Right cardiac atrium (tissue), 1 donor: ENCODE results near the genes OR4A47, TRIM49B, OR4A5, TRIM48, OR4C16, OR4C6 and OR5F1.

DNA sequence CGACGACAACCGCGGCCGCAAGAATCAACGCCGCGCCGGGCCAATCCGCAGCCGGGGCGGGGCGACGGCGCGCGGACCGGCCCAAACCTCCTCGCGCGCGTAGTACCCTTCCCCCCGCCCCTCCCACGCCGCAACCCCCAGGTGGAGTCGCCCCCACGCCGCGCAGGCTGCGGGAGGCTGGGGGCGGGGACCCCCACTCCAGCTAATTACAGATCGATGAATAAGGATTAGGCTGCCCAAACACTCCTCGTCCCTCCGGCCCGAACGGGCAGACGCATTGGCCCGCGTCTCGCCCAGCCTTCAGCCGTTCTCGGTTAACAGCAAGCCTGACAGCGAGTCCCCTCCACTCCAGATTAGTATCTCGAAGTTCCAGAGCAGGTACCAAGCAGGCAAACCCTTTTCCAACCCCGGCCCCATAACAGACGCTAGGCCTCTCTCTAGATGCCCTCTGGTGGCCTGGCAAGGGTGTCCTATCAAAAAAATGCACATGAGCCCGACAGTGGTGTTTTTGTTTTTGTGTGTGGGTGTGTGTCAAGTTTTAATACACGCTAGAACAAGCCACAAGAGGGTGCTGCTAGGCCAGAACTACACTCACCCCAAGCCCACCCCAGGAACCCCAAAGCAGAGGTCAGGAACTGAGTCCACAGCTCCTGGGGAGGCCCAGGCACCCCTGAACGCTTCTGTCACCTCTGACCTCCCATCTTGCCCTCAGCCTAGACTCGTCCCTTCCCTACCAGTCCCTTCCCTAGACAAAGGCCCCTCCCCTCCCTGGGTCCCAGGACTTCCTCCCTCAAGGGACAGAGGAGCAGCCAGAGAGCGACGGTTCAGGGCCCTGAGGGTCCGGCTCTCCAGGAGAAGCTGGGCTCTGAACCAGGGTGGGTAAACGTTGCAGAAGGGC lies 592 bp upstream of the ARFGAP2 start:
- PRO-cap, result bidirectional peak, plus-strand start at position 48 of the sequence, minus-strand start outside the sequence; bidirectional peak, plus-strand start at position 303 of the sequence, minus-strand start at position 216 of the sequence; bidirectional peak, plus-strand start at position 812 of the sequence, minus-strand start at position 417 of the sequence

DNA sequence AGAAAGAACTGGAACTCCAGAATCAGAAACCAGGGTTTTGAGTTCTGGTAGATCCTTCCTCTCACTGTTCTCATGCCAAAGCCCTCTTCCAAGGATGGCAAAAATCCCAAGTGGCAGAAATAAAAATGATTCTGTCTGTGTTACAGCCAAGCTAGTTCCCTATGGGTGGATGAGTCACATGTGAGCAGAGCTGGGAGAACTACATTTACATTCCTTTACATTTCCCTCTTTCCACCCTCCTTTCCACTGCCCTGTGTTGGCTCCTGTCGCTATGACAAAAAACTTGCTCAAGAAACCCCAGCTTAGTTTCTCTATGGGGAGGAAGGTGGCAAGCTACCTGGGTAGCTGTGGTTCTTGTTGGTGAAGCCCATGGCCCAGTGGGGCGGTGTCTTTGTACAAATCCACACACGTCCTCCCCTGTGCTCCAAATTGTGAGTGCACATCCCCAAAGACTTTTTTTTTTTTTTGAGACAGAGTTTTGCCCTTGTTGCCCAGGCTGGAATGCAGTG lies 10.1 kb upstream of the DDB2 start:
- PRO-cap, result no peak

GRCh38 chr11:47341567-47342163 lies 10.8 kb downstream of the MYBPC3 start:
- PRO-cap, result no peak

DNA sequence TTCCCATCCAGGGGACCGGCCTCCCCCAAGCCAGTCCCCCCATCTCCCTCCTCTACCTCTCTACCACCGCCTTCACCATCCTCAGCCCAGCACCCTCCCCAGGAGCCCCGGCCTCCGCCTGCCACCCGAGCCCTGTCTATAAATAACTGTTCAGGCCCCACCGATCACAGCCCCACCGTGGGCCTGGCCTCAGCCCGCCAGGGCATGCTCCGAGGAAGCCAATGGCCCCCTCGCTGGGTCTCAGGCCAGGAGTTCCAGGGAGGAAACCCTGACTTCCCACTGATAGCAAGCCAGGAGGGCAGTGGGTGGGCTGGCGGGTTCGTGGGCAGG lies 458 bp downstream of the SPI1 start:
- PRO-cap, result no peak

DNA sequence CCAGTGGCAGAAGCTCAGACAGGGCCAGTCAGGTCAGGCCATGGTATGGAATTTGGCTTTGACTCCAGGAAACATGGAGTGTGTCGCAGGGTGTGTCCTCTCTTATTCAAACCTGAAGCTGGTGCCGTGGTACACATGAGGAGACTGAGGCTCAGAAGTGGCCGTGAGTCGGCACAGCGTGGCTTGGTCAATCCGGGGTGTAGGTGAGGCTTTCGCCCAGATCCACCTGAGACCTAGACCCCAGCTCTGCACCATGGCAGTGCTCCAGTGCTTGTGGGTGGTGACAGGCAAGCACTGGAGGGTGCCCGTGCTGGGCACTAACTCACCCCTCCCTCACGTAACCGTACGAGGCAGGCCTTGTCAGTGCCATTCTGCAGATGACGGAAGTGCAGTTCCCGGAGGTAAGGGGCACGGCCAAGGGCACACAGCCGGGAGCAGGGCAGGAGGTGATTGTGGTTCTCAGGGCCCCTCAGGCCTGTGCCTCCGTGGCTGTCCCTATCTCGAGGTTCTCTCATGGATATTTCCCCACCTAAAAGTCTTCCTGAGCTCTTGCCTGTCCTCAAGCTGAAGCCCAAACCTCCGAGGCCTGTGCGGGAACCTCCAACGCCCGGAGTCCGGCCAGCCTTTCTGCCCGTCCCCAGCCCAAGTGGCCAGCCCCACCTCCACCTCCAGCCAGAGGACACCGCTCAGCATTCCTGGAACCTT lies 10.7 kb upstream of the SPI1 start:
- PRO-cap, result no peak

- PRO-cap, result no peak
Measured at GRCh38 chr11:47449434-47449949, 556 bp upstream of the RAPSN start.

DNA sequence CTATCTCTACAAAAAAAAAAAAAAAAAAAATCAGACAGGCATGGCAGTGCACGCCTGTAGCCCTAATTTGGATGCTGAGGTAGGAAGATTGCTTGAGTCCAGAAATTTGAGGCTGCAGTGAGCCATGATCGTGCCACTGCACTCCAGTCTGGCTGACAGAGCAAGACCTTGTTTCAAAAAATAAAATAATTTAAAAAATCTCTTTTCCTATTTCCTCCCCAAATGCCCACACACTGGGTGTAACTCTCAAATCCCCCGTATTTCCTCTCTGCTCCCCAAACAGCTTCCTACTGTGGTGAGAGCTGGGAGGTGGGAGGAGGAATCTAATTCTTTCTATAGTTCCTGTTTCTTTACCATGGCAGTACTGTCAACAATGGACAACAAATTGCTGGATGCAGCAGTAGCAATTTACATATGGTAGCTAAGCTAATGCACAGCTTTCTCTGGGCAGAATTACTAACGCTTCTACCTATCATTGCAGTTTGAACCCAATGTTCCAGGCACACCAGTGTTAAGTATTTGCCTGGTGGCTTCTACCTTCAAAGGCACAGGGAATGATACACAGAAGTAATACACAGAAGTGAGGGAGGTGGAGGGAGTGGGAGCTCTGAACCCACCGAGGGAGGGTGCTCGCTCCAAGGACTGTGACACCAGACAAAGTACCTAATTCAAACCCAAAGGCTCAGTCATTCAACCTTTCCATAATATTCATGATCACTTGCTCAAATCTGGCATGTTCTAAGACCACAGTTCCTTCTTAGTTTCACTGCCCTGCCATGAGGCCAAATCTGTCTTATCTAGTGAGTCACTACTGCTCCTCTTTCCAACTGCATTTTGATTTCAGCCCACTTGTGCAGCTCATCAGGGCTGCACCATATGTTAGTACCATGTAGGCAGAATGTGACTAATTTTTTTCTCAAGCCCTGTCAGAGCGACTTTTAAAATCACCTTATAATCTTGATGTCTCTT lies 38.0 kb downstream of the CELF1 start:
- PRO-cap, result no peak

DNA sequence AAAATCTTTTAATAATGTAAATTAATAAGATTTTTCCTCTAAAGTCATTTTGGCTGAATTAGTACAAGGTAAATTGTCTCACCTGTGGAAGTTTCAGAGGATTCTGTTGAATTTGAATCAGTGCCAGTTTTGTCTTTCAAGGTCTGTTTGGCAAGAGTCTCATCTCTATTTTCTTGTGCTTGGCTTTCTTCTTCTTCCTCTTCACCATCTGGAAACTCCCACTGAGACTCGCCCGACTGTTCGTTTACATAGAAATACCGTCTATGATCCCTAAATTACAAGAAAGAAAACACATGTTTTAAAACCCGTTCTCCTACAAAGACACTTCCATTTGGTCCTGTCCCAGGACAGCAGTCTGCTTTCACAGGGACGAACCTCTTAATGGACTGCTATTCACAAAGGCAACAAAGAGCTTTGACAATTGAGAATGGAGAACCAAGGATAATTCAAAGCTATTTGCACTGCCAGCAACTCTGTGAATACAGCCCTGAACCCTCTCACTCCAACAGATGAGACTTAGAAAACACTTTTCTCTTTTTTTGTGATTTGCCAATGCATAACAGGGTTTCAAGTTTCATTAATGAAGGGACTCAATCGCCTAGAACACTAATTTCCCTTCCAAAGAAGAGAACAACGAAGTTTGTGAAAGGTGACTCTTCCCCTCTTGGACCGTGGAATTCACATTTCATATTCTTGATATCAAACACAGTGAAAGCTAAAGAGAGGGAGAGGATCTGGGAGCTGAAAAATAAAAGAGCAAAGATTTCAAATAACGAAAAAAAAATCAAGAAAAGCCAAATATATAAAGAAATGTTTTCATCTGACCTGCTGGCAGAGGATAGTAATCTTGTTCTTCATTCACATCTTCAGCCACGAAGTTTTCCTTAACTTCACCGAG lies 16.4 kb upstream of the AGBL2 start:
- PRO-cap, result no peak

DNA sequence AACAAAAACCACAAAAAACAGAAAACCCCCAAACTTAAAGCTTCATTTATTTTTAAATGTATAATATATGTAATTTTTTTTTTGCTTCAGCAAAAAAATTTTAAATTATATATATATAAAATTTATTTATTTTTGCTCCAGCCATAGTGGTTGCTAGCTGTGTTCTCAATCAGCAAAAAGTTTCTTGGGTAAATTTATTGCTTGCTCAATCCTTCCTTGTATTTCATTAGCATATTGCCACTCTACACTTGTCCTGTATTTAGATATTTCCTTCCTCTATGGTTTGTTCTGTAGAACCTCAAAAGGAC lies 2.2 kb downstream of the PTPRJ start:
- PRO-cap, result no peak

DNA sequence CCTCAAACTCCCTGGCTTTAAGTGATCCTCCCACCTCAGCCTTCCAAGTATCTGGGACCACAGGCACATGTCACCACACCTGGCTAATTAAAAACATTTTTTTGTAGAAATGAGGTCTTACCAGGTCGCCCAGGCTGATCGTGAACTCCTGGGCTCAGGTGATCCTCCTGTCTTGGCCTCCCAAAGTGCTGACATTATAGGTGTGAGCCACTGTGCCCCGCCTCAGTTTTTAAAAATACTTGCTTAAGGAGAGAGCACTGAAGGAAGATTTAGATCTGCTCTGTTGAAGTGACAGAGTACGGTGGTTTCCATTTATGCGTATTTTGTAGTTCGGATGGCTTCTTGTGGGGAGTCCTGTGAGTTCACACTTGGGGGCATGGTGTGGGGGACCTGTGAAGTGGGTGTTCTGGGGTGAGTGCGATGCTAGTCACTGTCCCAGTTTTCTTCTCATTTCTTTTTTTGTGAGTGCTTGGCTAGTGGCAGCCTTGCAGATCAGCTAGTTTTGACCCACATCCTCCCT lies 31.4 kb downstream of the PTPRJ start:
- PRO-cap, result no peak

- PRO-cap, result no peak
Measured at GRCh38 chr11:48072230-48072753, 91.9 kb downstream of the PTPRJ start.

DNA sequence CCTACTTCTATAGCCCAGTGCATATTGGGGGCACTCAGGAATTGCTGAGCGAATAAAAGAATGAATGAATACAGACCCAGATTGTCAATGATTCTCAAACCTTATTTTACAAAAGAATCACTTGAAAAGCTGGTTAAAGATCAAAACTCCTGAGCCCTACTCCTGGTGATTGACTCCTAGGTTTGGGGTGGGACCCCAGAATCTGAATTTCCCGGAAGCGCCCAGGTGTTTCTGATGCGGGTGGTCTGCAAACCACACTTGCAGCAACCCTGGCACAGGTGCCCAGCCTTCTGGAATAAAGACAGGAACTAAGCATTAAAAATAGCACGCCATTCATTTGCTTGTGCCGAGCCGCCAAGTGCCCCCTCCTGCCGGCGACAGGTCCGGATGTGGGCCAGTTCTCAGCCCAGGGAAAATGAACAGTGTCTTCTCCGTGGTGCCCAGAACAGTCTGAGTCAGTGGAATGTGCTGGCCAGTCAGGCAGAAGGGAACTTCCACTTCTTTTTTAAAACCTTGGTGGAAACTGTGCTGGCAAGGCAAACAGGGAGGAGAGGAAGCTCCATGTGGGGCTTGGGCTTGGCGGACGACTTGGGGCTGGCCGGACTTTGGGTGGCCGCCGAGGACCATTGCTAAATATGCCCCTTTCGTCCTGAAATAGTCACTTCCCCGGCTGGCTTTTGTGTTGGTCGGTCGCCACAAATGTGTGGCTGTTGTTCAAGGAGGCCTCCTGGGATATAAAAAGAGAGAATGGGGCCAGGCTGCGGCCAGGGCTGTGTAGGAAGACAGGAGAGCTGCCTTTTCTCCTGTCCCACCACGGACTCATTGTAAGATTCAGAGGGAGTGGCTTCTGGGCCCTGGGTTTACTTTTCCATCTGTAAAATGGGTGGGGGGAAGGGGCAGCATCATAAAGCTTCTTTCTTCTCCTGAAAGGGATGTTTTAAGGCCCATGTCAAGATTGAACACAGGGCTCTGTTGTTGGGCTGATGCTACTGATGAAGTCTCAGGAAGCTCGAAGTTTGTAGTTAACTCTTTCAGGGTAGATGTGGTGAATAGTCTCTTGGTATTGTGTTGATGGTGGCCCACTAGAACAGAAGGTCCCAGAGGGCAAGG lies 100.9 kb downstream of the PTPRJ start:
- PRO-cap, result unidirectional peak, plus-strand start at position 443 of the sequence

- PRO-cap, result no peak
Measured at GRCh38 chr11:48102729-48103352, 113.8 kb upstream of the OR4B1 start.

DNA sequence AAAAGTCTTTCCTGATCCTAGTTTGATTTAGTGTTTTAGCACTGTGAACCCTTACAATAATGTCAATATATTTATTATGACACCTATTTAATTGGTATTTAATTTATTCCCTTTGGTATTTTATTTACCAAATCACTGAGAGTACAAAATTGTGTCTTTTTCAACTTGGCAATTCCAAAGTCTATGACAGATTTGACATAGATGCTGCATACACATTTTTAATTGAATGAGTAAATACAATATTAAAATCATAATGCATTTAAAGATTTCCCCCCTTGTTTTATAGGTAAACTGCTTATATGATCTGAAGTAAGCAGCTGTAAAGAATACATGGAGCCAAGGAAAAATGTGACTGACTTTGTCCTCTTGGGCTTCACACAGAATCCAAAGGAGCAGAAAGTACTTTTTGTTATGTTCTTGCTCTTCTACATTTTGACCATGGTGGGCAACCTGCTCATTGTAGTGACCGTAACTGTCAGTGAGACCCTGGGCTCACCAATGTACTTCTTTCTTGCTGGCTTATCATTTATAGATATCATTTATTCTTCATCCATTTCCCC lies at the start of gene OR4A47:
TSS of gene OR4A47 (plus strand) at position 331 of the 560 bp plus-strand sequence.
- PRO-cap, result no peak

GRCh38 chr11:49028410-49029059 lies at the start of gene TRIM49B:
TSS of gene TRIM49B (plus strand) at chr11:49028823.
- PRO-cap, result no peak

DNA sequence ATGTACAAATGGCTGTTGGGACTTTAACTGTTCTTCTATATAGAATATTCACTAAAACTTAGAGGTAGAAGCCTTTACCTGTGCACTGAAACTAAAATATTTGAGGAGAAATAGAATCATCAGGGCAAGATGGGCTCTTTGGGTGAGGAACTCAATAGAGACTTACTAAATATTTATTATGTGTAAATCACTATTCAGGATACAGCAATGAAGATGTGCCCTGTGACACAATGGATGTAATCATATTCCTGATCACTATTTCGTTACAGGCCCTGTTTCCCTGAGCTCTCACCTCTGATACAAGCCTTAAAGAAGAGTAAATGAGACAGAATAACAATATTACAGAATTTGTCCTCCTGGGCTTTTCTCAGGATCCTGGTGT lies at the start of gene OR4A5:
TSS of gene OR4A5 (plus strand) at position 268 of the 382 bp plus-strand sequence.
- PRO-cap, result no peak

DNA sequence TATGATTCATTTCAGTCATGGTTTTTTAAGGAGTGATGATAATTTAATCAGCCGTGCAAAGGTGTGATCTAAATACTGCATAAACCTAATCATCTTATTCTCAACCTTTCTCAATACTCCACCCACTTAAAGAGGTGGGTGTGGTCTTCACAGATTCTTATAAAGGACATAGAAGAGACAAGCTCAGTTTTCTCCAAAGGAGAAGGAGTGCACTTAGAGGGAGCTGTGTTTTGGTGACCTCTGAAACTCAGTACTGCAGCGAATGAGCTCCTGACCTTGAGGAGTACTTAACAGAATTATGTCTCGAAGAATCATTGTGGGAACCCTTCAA lies at the start of gene TRIM48:
TSS of gene TRIM48 (plus strand) at position 186 of the 331 bp plus-strand sequence.
- PRO-cap, result no peak

DNA sequence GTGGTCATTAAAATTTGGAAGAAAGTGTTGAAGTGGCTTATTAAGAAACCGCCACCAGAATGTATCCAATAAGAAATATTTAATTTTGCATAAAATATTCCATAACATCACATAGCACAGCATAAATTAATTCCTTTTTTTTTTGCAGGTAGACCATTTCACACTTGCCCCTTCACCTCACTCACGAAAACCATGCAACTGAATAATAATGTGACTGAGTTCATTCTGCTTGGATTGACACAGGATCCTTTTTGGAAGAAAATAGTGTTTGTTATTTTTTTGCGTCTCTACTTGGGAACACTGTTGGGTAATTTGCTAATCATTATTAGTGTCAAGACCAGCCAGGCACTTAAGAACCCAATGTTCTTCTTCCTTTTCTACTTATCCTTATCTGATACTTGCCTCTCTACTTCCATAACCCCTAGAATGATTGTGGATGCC lies at the start of gene OR4C16:
TSS of gene OR4C16 (plus strand) at position 193 of the 441 bp plus-strand sequence.
- PRO-cap, result no peak

DNA sequence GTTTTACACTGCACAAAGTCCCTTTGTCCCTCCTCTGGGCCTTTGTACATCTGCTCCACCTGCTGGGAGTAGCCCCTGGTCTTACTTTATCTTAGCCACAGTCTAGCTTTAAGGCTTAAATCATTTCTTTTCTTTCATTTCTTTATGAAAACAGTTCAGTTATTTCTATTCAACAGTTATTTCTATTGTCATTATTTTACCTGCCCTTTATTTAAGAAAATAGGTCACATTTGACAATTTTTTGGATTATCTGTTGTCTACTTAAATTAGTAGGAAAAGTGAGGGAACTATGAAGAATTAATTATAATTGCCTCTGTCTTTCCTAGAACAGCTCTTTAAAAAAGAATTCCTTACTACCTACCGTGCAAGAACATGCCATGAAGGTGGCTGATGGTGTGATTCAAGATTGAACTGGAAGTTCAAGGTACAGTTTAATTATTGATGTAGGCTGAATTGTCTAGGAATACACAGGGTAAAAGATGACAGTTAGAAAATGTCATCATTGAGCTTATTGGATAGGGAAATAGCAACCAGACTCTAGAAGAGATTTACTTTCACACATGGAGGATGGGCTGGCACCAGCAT lies at the start of gene OR4C6:
TSS of gene OR4C6 (plus strand) at position 377 of the 585 bp plus-strand sequence.
- PRO-cap, result no peak

DNA sequence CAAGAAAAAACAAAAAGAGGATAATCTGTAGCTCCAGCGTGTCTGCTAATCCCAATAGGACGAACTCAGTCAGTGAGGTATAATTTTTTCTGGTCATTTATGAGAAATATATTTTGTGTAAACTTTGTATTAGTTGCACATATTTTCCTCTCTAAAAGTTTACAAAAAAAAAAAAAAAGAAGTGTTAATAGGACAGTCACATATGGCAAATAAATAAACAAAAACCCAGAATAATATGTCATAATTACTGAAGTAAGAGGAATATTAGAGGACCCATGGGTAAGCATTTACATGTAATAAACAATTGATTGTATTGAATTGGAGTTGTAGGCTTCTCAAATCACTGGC lies at the start of gene OR5F1:
TSS of gene OR5F1 (minus strand) at position 97 of the 348 bp plus-strand sequence.
- PRO-cap, result no peak